Glomerular endothelial cell (primary cell): ENCODE measurements around a stretch of chr1.

GRCh38 chr1:198612818-198613473, 25.9 kb upstream of the PTPRC start:
- RAMPAGE, long total RNA, result no peak

DNA sequence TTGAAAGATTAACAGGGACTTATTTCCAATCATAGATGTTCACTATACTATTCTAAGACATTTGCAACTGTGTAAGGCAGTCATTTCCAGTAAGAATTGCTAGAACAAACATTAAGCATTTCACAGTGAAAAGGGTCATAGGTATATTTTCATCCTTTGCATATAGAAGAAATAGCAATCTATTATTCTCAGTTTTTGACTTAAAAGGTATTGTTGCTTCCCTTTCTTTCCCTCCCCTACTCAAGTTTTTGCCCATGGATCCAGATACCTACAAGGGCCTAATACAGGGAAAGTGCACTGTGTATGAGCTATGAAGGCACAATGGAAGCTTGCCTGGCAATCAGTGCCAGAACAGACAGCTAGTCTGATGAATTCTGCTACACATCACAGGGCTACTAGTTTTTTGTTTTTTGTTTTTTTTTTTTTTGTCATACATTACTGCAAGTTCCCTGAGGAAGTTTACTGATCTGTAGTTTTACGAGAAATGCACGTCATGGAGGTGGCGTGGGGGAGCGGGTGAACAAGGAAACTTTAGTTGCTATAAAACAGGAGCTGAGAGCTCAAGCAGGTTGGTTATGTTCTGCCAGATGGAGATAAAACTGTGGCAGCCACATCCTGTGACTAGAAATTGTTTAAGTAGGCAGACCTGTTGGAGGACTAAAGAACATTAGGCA, 17.5 kb downstream of the PTPRC start:
- RAMPAGE, long total RNA, result no peak

- RAMPAGE, long total RNA, result no peak
Observed at GRCh38 chr1:198679433-198680380, 40.9 kb downstream of the PTPRC start.

- RAMPAGE, long total RNA, result no peak
Observed at GRCh38 chr1:198750425-198750781, 111.6 kb downstream of the PTPRC start.

DNA sequence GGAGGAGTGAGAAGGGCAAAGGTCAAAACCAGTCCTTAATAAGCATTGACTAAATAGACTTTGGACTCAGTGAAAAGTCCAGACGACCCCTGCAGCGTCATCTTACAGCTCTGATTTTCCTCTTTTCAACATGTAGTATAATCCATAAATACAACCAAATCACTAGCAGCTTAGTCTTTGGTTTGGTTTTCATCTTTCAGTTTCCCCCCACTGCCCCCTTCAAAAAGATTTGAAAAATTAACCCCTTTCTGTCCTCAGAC, 290.3 kb downstream of the PTPRC start:
- RAMPAGE, long total RNA, result no peak

DNA sequence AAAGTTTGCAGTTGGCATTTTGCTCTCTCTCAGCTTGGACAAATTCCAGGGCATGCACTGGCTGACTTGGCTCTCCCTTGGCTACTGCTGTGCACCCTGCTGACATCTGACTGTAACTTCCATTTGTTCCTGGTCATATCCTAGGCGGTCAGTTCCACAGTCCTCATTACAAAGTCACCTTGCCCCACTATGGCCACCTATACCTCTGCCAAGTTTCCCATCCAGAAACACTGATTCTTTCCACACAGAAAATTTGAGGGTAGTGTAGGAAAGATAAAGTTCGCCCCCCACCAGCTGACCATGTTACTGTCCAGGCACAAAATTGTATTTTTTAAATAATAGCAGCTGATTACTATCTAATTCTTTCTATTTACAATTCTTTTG, 380.6 kb upstream of the NR5A2 start:
- RAMPAGE, long total RNA, result no peak

DNA sequence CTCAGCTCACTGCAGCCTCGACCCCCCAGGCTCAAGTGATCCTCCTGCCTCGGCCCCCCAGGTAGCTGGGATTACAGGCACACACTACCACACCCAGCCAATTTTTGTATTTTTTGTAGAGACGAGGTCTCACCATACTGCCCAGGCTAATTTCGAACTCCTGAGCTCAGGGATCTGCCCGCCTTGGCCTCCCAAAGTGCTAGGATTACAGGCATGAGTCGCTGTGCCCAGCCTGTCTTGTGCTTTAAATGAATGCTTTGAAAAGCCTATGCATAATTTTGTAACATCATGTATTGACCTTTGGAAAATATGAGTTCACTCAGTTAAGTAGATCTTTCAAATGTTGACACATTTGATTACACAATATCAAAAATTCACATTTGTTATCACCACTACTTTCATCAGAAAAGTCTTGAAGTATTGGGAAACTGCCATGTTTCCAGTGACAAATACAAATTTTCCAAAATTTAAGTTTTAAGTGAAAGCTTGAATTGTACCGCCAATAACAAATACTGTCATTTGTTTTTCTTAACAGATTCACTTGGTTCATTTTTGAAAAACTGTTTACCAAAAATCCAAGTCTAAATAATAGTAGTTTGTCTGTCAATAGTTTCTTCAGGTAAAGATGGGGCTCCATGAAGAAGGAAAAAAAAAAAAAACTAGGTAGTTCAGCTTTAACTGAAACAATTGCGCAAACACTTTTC, 233.4 kb upstream of the NR5A2 start:
- RAMPAGE, long total RNA, result no peak

GRCh38 chr1:199865549-199866488, 161.7 kb upstream of the NR5A2 start:
- RAMPAGE, long total RNA, result no peak

- RAMPAGE, long total RNA, result no peak
Observed at GRCh38 chr1:200033360-200033863, 5.9 kb downstream of the NR5A2 start.

- RAMPAGE, long total RNA, result no peak
Observed at GRCh38 chr1:200227824-200228779, 181.7 kb downstream of the ZNF281 start.

- RAMPAGE, long total RNA, result no peak
Observed at GRCh38 chr1:200233402-200233918, 176.4 kb downstream of the ZNF281 start.

- RAMPAGE, long total RNA, result no peak
Observed at GRCh38 chr1:200250339-200251213, 159.3 kb downstream of the ZNF281 start.

- RAMPAGE, long total RNA, result no peak
Observed at GRCh38 chr1:200255334-200255819, 154.5 kb downstream of the ZNF281 start.

GRCh38 chr1:200296140-200296704, 113.6 kb downstream of the ZNF281 start:
- RAMPAGE, long total RNA, result no peak

- RAMPAGE, long total RNA, result no peak
Observed at GRCh38 chr1:200364020-200364926, 45.6 kb downstream of the ZNF281 start.

- RAMPAGE, long total RNA, result no peak
Observed at GRCh38 chr1:200405927-200406540, 3.8 kb downstream of the ZNF281 start.

DNA sequence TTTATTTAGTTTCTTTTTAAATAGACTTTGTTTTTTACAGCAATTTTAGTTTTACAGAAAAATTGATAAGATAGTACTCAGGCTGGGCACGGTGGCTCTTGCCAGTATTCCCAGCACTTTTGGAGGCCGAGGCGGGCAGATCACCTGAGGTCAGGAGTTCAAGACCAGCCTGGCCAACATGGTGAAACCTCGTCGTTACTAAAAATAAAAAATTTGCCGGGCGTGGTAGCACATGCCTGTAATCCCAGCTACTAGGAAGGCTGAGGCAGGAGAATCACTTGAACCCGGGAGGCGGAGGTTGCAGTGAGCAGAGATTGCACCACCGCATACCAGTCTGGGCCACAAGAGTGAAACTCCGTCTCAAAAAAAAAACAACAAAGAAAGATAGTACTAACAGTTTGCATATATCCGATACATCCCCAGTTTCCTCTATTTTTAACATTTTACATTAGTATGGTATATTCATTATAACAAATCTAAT, 3.8 kb upstream of the ZNF281 start:
- RAMPAGE, long total RNA, result no peak

- RAMPAGE, long total RNA, result no peak
Observed at GRCh38 chr1:200653125-200653569, 16.6 kb downstream of the DDX59 start.

DNA sequence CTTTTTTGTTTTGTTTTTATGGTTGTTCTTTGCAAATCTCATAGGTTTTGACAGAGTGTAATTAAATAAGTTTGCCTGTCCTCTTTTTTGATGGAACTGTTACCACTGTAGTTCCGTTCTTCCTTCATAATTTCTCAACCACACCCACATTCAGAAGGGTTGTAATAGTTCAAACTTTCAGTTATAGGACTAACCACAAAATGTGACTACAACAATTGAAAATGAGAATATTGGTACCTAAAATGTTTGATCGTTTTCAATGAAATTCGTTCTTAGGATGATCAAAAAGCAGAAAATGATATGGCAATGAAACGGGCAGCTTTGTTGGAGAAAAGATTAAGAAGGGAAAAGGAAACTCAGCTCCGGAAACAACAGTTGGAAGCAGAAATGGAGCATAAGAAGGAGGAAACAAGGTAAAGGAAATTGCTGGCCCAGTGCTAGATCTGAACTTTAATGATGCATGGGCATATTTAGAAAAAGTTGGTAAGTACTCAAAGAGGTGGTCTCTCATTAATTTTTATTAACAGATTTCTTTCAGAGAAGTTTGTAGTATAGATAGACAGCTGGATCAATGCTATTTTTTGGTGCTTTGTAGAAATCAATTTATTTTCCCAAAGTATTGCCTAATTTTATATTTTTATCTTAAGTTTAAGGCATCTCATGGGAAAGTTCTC, 20.4 kb upstream of the GPR25 start:
- RAMPAGE, long total RNA, result no peak

DNA sequence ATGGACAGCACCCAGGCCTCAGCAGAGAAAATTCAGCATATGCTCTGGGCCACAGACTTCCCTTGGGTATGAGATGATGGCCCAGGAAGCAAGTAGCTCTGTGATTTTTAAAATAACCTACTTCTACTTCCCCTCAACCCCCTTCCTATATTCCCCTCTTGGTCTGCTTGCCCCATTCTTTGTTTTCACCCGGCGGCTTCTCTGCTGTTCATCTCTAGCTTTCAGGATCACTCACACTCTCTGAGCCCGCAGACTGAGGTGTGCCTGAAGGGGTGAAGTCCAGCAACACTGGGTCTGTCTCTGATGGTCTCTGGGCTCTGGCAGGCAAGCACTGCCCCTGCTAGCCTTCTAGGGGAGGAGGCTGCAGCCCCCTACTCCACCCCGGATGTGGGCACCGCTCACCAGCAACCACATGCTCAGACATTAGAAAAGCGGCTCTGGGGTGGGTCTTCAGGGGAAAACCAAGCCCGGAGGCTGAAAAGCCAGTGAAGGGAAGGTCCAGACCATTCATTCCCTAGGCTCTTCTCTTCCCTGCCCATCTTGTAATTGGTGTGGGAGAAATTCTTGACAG, 2.8 kb upstream of the GPR25 start:
- RAMPAGE, long total RNA, result no peak